GM23338 (cell line): ENCODE data around the gene DUSP19.

- PRO-cap: no peak
- RAMPAGE, long total RNA: no peak
Measured at GRCh38 chr2:183005384-183006259, 32.6 kb downstream of the NCKAP1 start.

DNA sequence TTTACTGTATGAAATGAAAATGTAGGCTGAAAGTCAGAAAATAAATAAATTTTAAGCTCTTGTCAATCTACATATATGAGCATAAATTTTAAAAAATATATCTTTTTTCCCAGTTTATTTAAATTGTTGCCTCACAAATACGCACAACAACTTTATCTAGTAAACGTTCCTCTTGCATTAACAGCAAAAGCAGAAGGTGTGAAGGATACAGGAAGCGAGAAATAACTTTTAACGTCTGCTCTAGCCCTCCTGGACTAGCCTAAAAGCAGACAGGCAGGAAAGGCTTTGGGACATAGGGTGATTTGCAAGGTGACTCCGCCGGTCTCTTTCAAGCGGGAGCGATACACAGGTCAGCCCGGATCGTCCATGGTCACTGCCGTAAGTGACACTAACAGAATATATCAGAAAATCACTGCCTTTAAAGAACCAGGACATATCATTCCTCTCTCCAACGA lies 406 bp upstream of the DUSP19 start:
- PRO-cap: bidirectional peak, plus-strand start at position 331 of the sequence, minus-strand start at position 265 of the sequence; bidirectional peak, plus-strand start outside the sequence, minus-strand start at position 384 of the sequence
- RAMPAGE, long total RNA: no peak

DNA sequence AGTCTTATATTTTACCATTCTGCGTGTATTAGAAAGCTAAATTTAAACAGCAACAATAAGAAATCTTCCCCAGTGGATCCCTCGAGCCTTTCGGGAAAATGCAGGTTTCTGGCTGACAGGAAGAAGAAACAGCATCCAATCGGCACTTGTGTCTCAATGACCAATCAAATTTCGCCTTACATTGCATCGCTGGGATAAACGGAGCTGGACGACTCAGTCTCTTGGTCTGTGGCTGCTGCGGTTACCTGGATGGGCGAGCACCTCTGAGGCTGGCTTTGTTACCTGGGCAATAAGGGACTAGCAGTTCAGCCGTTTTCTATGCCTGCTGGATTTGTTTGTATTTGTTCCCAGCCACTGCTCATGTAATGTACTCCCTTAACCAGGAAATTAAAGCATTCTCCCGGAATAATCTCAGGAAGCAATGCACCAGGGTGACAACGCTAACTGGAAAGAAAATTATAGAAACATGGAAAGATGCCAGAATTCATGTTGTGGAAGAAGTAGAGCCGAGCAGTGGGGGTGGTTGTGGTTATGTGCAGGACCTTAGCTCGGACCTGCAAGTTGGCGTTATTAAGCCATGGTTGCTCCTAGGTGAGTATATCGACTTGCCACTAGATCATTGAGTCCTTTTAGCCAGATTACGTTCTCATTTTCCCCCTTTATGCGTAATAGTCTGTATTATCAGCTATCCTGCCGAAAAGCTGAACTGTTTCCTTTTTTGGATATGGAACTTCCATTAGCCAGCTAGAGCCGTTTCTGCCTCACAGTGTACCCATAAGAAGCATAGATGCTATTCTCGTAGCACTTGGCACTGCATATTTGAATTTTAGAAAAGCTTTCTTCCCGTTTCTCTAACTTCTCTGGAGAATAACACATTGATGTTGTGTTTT lies at the start of gene DUSP19:
Gene DUSP19 (plus strand): TSS at position 179 of the 890 bp plus-strand sequence.
- PRO-cap: bidirectional peak, plus-strand start at position 225 of the sequence, minus-strand start outside the sequence
- RAMPAGE, long total RNA: no peak

DNA sequence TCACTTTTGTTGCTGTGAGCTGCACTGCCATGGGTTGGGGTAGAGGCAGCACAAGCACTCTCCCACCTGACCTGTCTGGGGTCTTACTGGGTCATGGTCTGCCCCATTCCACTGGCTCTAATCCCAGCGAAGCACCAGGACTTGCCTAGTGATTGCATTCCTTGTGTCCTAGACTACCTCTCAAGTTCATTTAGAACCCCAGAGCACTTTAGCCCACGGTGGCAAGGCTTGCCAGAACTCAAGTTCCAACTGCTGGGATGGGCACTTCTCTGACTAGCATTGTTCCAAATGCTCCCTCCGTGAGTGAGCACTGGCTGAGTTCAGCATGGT lies 567.8 kb downstream of the NUP35 start:
- PRO-cap: no peak
- RAMPAGE, long total RNA: no peak

DNA sequence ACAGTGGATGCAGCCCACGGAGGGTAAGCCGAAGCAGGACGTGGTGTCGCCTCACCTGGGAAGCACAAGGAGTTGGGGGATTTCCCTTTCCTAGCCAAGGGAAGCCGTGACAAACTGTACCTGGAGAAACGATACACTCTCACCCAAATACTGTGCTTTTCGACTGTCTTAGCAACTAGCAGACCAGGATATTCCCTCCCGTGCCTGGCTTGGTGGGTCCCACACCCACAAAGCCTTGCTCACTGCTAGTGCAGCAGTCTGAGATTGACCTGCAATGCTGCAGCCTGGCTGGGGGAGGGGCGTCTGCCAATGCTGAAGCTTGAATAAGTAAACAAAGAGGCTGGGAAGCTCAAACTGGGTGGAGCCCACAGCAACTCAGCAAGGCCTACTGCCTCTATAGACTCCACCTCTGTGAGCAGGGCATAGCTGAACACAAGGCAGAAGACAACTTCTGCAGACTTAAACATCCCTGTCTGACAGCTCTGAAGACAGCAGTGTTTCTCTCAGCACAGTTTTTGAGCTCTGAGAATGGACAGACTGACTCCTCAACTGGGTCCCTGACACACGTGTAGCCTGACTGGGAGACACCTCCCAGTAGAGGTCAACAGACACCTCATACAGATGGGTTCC lies 448.5 kb upstream of the FSIP2 start:
- PRO-cap: no peak
- RAMPAGE, long total RNA: no peak

DNA sequence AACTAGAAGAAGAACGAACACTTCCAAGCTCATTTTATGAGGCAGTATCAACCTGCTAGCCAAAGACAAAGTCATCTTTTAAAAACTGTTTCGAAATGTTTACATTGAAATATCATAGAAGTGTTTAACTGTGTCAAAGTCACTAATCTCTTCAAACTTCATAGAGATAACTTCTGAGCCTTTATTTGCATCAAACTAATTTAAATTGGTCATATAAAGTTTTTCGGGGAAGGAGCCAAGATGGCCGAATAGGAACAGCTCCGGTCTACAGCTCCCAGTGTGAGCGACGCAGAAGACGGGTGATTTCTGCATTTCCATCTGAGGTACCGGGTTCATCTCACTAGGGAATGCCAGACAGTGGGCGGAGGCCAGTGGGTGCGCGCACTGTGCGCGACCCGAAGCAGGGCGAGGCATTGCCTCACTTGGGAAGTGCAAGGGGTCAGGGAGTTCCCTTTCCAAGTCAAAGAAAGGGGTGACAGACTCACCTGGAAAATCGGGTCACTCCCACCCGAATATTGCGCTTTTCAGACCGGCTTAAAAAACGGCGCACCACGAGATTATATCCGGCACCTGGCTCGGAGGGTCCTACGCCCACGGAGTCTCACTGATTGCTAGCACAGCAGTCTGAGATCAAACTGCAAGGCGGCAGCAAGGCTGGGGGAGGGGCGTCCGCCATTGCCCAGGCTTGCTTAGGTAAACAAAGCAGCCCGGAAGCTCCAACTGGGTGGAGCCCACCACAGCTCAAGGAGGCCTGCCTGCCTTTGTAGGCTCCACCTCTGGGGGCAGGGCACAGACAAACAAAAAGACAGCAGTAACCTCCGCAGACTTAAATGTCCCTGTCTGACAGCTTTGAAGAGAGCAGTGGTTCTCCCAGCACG lies 126.0 kb downstream of the FSIP2 start:
- PRO-cap: unidirectional peak, plus-strand start at position 229 of the sequence
- RAMPAGE, long total RNA: no peak

GRCh38 chr2:186439987-186440116 lies 46.2 kb upstream of the ZC3H15 start:
- PRO-cap: no peak
- RAMPAGE, long total RNA: no peak

- PRO-cap: no peak
- RAMPAGE, long total RNA: no peak
Measured at GRCh38 chr2:186605064-186605570, 15.3 kb downstream of the ITGAV start.

- PRO-cap: no peak
- RAMPAGE, long total RNA: no peak
Measured at GRCh38 chr2:186646475-186646952, 47.3 kb upstream of the FAM171B start.

DNA sequence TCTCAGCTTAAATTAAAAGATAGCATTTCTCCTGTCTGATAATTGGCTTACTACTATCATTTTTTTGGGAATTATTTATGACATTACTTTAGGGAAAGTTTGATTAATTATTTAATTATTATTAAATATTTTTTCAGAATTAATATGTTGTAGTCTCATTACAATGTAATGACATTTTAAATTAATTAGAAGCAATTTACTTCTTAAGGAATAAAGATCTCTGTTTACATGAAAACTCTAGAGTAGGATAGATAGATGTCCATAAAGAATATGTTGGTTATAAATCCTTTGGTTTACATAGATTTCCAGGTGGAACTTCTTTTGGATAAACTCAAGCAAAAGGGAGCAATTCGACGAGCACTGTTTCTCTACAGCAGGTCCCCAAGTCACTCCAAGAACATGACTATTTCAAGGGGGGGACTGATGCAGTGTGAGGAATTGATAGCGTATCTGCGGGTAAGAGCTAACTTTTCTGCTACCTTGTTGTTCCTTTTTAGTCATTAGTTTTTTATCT lies 37.9 kb upstream of the FAM171B start:
- PRO-cap: no peak
- RAMPAGE, long total RNA: no peak

GRCh38 chr2:187482769-187483456 lies 34.9 kb upstream of the CALCRL start:
- PRO-cap: no peak
- RAMPAGE, long total RNA: no peak

DNA sequence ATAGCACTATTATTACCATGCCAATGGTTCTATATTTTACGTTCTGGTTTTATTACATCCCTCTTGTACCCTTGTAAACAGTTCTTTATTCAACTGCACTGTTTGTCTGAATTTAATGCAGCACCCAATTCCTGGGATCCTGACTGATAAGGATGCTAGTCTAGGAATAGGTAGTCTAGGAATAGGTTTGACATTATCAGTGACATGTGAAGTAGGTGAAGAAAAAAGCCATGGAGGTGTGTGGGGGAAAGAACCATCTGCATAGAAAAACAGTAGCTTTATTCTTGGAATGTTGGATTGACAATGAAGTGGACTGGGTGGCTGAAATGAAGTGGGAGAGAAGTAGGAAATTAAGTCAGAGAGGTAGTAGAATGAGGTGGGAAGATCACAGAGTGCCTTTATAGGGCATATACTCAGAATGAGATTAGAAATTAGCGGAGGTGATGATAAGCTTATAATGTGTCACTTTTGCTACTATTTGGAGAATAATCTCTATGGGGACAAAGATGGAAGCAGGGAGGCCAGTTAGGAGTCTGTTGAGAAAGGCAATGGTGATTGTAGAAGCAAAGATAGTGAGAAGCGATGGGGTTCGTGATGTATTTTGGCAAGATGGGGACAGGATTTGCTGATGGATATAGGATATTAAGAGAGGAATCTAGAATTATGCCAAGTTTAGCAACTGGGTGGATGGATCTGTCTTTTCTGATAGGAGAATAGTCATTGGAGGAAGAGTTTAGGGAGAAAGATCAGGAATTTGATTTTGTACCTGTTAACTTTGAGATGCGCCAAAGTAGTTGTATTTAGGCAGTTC lies 37.7 kb downstream of the GULP1 start:
- PRO-cap: no peak
- RAMPAGE, long total RNA: no peak

- PRO-cap: no peak
- RAMPAGE, long total RNA: no peak
Measured at GRCh38 chr2:188975566-188976113, 1.5 kb downstream of the COL3A1 start.

DNA sequence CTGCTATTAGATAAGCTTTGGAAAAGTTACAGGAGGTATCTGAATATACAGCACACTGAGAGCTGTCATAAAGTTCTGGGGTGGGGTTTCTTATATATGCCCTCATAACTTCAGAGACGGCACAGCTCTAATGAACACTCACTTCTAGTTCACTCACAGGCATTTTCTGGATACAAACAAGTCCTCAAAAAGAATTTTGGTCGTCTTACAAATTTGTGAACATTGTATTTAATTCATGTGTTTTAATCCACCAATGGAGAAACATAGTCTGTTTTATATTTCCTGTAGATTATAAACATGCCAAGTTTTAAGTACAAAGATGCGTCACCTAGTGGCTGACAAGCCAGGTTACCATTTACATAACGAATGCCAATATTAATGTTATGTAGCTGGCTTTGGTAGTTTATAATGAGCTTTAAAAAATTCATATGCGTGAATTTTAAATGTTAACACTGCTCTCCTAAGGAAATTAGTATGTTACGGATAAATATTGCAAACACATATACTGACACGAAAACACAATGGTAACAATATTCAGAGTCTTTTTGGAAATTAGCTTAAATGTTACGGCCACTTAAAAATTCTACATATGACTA lies 2.5 kb downstream of the COL3A1 start:
- PRO-cap: no peak
- RAMPAGE, long total RNA: no peak

GRCh38 chr2:189337850-189338049 lies 103.5 kb upstream of the WDR75 start:
- PRO-cap: no peak
- RAMPAGE, long total RNA: no peak

DNA sequence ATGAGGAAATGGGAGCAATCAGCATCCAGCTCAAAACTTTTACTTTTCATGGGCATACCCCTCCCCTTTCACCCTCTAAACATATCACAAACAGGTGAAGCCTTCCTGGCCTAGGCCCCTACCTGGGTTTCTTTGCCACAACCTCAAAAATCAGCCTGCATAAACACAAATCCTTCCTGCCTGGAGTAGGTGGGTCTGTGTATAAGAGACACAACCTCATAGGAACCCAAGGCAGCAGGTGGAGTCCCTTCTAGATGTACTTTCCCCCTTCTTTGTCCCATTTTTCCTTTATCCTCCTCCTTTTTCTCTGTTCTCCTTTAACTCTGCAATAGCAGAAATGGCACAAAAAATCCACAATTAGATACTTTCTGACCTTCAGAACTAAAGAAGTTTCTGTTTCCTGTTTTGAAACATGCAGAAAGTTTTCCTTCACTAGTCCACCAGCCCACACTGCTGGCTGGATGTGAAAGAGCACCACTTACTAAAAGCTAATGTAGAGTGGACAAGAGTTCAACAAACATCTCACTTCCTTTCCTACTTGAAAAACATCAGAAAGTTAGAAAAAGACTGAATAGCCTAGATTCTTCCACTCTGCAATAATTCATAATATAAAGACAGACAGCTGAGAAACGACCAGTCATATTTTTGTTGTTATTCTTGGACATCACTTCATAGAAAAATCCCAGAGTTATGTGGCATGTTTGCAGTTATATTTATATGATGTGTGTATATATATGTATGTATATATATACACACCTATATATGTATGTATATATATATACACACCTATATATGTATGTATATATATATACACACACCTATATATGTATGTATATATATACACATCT lies 11.1 kb downstream of the SLC40A1 start:
- PRO-cap: no peak
- RAMPAGE, long total RNA: no peak

GRCh38 chr2:189783233-189783668 lies 888 bp downstream of the ORMDL1 start:
- PRO-cap: bidirectional peak, plus-strand start at chr2:189783573, minus-strand start at chr2:189783548
- RAMPAGE, long total RNA: no peak

GRCh38 chr2:189791638-189792187 lies 7.5 kb downstream of the PMS1 start:
- PRO-cap: no peak
- RAMPAGE, long total RNA: no peak

- PRO-cap: no peak
- RAMPAGE, long total RNA: no peak
Measured at GRCh38 chr2:190467410-190468122, 59.4 kb downstream of the MFSD6 start.

GRCh38 chr2:190477771-190478618 lies 56.5 kb downstream of the NEMP2 start:
- PRO-cap: no peak
- RAMPAGE, long total RNA: no peak